Rectum (tissue), 1 donor: Measurements from ENCODE around the genes MRPS5 and ITPRIPL1.

GRCh38 chr2:89046417-89046653 is 354.9 kb downstream of the RPIA start:
- PRO-cap: no peak

DNA sequence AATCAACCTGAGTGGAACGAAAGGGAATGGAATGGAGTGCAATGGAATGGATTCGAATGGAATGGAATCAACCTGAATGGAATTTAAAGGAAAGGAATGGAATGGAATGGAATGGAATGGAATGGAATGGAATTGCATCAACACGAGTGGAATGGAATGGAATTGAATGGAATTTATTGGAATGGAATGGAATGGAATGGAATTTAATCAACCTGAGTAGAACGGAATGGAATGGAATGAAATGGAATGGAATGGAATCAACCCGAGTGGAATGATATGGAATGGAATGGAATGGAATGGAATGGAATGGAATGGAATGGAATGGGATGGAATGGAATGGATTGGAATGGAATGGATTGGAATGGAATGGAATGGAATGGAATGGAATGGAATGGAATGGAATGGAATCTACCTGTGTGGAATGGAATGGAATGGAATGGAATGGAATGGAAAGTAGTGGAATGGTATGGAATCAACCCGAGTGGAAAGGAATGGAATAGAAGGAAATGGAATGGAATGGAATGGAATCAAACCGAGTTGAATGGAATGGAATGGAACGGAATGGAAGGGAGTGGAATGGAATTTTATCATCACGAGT is 1147.0 kb downstream of the RPIA start:
- PRO-cap: no peak

DNA sequence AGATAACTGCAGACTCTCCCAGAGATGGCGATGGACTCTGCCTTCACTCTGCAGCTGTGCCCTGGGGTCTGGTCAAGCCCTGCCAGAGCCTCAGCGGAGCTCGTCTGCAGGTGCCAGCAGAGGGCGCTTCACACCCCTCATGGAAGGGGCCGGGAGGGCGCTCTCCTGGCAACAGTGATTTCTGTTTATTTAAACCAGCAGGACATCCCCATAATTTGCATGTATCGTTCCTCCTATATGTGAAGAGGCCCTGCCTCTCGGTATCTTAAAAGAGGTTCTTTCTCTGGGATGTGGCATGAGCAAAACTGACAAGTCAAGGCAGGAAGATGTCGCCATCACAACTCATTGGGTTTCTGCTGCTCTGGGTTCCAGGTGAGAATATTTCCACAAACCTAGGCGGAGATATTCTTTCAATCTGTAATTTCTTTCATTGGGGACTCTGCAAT is 1329.9 kb downstream of the RPIA start:
- PRO-cap: no peak

DNA sequence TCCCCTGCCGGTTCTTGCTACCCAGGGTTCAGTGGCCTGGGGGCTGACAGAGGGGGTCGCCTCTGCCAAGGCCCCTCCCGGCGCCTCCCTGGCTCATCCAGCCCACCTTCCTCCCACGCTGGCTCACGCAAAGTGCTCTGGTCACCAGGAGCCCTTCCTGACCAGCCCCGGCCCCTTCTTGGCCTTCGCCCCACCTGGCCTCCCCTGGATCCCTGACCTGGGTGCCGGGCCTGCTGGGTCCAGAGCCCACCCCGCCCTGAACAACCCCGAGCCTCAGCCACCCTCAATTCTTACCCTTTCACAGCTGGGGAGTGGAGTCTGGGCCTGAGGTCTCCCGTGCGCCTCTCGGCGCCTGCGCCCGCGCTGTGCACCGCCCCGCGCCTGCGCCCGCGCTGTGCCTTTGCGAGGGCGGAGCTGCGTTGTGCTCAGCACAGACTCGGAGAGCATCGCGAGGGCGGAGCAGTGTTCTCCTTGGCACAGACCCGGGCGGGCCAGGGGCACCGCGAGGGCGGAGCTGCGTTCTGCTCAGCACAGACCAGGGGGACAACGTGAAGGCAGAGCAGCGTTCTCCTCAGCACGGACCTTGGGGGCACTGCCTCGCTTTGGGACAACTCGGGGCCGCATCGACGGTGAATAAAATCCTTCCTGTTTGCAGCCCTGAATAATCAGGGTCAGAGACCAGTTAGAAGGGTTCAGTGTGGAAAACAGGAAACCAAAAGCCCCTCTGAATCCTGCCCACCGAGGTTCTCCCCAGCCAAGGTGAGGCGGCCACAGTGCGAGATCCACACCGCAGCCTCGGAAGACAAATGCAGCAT is 2927.3 kb upstream of the AQP7B start:
- PRO-cap: no peak

GRCh38 chr2:95024740-95025343 is 666 bp upstream of the MAL start:
- PRO-cap: unidirectional peak, plus-strand start at chr2:95025110

- PRO-cap: bidirectional peak, plus-strand start at chr2:95122071, minus-strand start at chr2:95121959
Measured at GRCh38 chr2:95120952-95122354, at the start of gene MRPS5. Gene MRPS5, minus strand, starts transcription at chr2:95121808.

DNA sequence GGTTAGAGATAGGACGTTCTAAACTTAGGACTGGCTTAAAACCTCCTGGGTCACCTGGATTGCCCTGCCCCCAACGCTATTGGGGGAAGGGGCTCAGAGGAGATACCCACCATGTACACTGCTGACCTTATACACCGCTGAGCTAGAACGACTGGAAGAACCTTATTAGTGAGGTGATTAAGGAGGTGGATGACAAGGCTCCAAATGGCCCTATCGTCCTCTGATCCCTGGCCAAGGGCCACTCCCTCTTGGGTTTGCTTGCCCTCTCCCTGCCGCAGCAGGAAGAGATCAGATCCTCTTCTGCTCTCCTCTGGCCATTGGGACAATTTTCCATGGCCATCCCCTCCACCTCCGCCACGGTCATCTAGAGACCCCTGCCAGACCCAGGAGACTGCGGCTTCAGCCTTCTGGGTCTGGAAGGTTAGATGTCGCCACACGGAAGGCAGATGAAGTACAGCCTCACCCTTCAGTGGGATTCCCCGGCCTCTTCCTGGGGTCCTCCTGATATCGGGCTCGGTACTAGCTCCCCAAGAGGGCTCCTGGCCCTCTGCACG is 1.2 kb downstream of the ZNF514 start:
- PRO-cap: unidirectional peak, plus-strand start at position 291 of the sequence

DNA sequence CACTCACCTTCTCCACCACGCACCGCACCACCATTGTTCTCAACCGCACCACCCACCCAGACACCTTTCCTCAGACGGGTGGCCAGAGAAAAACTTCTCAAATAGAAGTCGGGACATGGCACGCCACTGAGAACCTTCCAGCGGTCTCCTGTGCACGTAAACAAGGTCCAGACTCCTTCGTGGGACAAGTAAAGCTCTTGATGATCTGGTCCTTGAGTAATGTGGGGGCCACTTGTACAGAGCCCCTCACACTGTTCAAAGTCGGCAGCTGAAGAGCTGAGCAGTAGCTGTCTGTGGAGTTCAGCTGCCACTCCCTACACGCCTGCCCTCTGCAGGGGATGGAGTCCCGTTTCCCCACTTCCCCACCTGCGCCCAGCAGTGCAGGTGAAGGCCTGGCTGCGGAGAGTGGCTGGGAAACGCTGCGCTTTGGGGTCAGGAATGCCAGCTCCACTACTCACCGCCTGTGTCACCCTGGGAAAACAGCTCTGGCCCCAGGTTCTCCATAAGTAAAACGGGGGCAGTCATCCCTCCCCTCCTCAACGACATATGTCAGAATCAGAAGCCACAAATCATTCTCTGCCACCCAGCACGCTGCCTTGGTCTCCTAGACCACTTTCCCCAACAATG is 579 bp upstream of the FAHD2A start:
- PRO-cap: no peak

GRCh38 chr2:95641533-95642137 is 49.8 kb downstream of the TRIM43 start:
- PRO-cap: no peak

DNA sequence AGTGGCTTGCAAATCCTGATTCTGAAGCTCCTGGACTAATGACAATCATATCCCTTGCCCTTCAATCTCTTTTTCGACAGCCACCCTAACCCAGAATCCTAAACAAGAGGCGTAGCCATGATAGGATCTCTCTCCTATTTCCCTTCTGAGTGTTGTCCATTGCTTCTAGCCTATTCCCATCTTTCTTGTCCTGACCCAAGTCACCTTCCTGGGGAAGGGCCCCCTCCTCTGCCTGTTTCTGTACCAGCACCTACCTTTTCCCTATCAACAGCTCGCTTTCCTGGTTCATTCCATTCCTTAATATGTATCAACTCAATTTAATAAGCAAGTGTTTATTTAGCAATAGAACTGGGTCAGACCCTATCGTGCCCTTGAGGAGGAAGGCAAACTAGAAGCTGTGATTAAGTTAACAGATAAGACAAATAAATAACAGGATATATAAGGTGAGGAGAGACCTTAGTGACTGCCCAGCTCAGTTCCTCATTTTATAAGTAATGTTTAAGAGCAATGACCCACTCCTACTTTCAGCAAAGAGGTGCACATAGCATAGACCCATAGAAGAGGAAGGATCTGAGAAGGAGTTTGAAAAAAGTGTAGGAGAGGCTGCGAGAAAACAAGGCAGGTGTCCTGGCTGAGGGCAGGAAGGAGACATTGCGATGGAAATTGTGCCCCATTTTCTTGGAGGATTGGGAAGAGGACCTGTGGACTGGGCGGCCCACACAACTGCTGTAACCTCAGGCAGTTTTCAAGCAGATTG is 74.0 kb downstream of the TRIM43 start:
- PRO-cap: no peak

DNA sequence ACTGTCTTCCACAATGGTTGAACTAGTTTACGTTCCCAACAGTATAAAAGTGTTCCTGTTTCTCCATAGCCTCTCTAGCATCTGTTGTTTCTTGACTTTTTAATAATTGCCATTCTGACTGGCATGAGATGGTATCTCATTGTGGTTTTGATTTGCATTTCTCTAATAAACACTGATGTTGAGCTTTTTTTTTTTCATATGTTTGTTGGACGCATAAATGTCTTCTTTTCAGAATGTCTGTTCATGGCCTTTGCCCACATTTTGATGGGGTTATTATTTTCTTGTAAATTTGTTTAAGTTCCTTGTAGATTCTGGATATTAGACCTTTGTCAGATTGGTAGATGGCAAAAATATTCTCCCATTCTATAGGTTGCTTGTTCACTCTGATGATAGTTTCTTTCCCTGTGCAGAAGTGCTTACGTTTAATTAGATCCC is 173.5 kb downstream of the ANKRD36C start:
- PRO-cap: no peak

- PRO-cap: no peak
Measured at GRCh38 chr2:95824627-95825597, 166.7 kb downstream of the ANKRD36C start.

DNA sequence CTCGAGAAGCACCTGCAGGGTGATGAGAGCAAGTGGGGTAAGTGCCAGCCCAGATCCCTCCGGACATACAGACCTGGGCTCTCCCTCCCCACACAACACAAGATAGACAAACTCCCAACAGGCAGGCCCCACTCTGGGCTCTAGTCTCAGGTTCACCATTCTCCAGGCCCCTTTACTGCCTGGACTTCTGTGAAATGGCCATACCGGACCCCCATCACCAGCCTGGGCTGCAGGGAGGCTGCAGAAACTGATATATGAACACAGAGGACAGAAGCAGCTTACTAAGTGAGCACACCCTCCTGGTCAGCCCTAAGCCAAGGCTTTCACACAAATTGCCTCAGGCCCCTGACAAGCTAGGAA is 5.6 kb downstream of the ASTL start:
- PRO-cap: unidirectional peak, plus-strand start at position 222 of the sequence

DNA sequence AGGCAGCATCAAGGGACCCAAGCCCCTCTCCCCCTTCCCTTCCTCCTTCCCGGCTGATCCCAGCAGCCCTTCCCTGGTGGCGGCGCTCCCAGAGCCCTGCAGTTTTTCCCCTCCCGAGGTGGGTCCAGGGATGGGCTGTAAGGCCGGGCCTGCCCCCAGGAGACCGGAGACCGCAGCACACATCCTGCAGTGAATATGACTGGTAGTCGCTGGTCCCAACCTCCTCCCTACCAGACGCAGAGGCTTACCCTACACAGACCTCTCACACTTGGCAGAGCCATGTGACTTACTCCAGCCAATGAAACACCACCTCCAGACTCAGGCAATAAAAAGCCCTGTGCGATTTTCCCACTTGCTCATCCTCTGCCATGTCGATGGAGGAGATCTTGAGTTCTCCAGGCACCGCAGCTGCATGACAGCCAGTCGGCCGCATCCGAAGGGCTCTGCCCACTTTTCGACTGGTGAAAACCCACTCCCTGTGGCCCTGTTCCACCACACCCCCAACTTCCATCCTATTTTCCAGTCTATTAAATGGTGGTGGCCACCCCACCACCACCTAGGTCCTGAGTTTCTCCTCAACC is 19.5 kb upstream of the DUSP2 start:
- PRO-cap: no peak

GRCh38 chr2:96301425-96301787 is 3.9 kb downstream of the SNRNP200 start:
- PRO-cap: no peak

- PRO-cap: bidirectional peak, plus-strand start at chr2:96325299, minus-strand start at chr2:96325265
Measured at GRCh38 chr2:96324688-96325907, at the start of gene ITPRIPL1. Gene ITPRIPL1, plus strand, starts transcription at chr2:96325317.

DNA sequence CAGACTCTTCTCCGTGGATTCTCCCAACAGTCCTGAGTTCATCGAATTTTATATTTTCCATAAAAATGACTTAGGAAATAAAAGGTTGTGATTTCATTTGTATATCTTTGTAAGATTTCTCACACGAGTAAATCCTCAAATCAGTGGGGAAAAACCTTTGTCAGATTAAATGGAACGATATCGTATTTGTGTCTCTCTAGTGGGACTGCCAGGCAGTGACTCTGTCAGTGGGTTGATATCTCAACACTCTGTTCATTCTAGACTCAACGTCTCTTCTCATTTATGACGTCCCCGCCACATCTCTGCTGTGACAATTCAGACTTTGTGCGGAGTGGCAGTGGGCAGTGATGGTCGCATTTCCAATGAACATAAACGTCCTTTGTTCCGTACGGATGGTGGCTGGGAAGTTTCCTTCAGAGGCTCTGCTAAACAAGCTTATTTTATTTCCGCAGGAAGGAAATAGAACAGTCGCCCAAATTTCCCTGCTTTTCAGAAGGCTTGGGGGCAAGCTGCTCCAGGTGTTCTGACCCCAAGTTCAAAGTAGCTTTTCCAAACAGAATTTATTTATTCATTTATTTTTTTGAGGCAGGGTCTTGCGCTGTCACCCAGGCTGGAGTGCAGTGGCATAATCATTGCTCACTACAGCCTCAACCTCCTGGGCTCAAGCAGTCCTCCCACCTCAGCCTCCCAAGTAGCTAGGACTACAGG is 58.8 kb downstream of the NCAPH start:
- PRO-cap: no peak

DNA sequence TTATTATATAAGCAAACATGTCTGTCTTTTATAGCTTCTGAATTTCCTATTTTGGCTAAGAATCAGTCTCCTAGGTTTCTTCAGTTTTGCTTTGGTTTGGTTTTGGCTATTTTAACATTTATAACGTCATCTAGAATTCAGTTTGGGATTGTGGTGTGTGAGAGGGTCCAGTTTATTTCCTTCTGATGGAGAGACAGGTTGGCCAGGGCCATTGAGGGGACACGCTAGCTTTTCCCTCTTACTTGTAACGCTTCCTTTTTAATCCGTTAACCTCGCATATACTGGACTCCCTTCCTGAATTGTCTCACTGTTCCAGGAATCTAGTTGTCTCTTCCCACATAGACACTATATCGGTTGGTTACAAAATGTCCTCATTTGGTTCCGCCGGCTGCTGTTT is 35.2 kb downstream of the NEURL3 start:
- PRO-cap: no peak

DNA sequence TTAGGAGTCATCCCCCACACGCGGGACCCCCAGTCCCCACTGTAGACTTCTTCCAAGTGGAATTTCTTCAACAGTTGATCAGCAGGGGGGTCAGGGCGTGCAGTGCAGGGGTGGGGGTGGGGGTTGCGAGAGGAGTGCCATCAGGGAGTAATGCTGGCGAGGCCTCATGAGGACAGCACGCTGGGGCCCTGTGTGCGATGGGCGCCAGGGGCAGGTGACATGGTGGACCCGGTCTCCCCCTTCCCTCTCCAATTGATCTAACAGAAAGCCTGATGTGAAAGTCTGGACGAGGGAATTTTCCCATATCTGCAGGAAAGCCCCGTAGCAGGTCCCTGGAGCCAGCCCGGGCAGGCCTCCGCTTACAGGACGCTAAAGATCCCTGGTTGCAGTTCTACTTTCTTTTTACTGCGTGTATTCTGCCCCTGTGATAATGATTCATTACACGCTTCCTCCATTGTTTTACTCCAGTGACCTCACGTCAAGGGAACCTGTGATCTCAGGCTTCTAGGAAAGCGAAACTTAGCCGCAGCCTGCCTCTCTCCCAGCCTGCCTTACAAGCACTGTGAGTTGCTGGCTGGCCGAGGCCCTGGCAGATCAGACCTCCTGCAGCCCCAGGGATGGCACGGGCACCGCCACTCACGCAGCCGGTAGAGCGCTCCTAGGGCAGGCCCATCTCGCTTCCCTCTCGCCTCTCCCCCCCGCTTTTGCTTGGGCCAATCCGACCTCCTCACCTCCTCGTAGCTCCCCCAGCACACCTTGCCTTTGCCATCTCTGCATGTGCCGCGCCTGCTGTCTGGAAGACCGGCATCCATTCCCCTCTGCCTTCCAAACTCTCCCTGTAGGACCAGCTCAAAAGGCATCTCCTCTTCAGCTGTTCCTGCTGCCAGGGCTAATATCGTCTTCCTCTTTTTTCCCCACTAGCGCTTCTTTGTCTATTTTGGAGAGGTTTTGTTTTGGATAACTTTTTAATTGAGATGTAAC is 19.2 kb downstream of the NEURL3 start:
- PRO-cap: bidirectional peak, plus-strand start at position 563 of the sequence, minus-strand start at position 368 of the sequence

DNA sequence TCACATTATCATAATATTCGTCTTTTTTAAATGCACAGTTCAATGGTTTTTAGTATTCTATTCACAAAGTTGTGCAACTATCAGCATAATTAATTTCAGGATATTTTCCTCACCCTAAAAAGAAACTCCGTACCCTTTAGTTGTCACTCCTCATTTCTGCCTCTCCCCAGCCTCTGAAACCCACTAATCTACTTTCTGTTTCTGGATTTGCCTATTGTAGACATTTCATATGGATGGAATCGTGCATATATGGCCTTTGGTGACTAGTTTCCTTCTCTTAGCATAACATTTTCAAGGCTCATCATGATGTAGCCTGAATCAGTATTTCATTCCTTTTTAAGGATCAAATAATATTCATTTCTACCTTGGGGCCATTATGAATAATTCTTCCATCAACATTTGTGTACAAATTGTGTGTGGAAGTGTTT is 18.5 kb downstream of the NEURL3 start:
- PRO-cap: unidirectional peak, minus-strand start at position 158 of the sequence